Tibial nerve (tissue), 3 donors: ENCODE measurements around a stretch of chr13.

- PRO-cap = no peak
- RAMPAGE, long total RNA, 3 experiments = no peak in any of the 3 experiments
Observed at GRCh38 chr13:113380317-113380798, 16.4 kb upstream of the GRTP1 start.

- PRO-cap = bidirectional peak, plus-strand start at chr13:113406779, minus-strand start at chr13:113406564
- RAMPAGE, long total RNA, 3 experiments = start-site peak on the minus strand in 3 of 3 experiments, at chr13:113406291-113406595 at its widest, 17 to 55 reads per replicate
Observed at GRCh38 chr13:113405822-113406779, 42.2 kb upstream of the GRTP1 start.

- PRO-cap = no peak
- RAMPAGE, long total RNA, 3 experiments = no peak in any of the 3 experiments
Observed at GRCh38 chr13:113472178-113472912, 18.2 kb downstream of the DCUN1D2 start.

- PRO-cap = no peak
- RAMPAGE, long total RNA, 3 experiments = start-site peak on the minus strand in 1 of 3 experiments, at chr13:113479018-113479294 at its widest, 5 to 7 reads per replicate
Observed at GRCh38 chr13:113478625-113479510, 11.6 kb downstream of the DCUN1D2 start.

GRCh38 chr13:113495379-113496386 lies 4.9 kb downstream of the TMCO3 start:
- PRO-cap = no peak
- RAMPAGE, long total RNA, 3 experiments = start-site peak on the plus strand in 2 of 3 experiments, at chr13:113495518-113495974 at its widest, 19 to 47 reads per replicate

- PRO-cap = no peak
- RAMPAGE, long total RNA, 3 experiments = no peak in any of the 3 experiments
Observed at GRCh38 chr13:113533395-113533895, 42.6 kb downstream of the TMCO3 start.

GRCh38 chr13:113545615-113546295 lies 38.8 kb upstream of the TFDP1 start:
- PRO-cap = no peak
- RAMPAGE, long total RNA, 3 experiments = no peak in any of the 3 experiments

GRCh38 chr13:113552892-113553716 lies 31.4 kb upstream of the TFDP1 start:
- PRO-cap = no peak
- RAMPAGE, long total RNA, 3 experiments = no peak in any of the 3 experiments

- PRO-cap = no peak
- RAMPAGE, long total RNA, 3 experiments = no peak in any of the 3 experiments
Observed at GRCh38 chr13:113820282-113821435, 43.2 kb downstream of the GAS6 start.

- PRO-cap = no peak
- RAMPAGE, long total RNA, 3 experiments = start-site peak on the minus strand in 1 of 3 experiments, at chr13:113822076-113822097 at its widest, 111 reads per replicate
Observed at GRCh38 chr13:113821879-113822439, 41.9 kb downstream of the GAS6 start.

GRCh38 chr13:113823217-113823763 lies 40.6 kb downstream of the GAS6 start:
- PRO-cap = no peak
- RAMPAGE, long total RNA, 3 experiments = no peak in any of the 3 experiments

- PRO-cap = no peak
- RAMPAGE, long total RNA, 3 experiments = start-site peak on the plus strand in 1 of 3 experiments, at chr13:113834571-113834923 at its widest, 6 reads per replicate
Observed at GRCh38 chr13:113834145-113834799, 29.6 kb downstream of the GAS6 start.

GRCh38 chr13:113846315-113847005 lies 17.4 kb downstream of the GAS6 start:
- PRO-cap = no peak
- RAMPAGE, long total RNA, 3 experiments = no peak in any of the 3 experiments

DNA sequence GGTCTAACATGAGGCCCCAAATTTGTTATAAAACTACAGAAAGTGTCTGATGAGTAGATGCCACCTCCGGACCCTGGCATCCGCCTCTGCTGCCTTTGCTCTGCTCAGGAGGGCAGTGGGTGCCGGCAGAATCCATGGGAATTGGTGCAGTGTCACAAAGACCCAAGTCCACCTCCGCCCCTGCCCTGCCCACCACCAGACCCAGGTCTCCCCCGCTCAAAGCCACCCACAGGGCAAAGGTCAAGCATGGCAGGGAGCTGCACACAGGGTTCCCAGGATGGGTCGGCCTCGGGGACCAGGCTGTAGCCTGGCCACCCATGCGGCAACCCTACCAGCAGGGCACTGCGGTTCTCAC lies 11.4 kb downstream of the GAS6 start:
- PRO-cap = no peak
- RAMPAGE, long total RNA, 3 experiments = no peak in any of the 3 experiments

GRCh38 chr13:113857912-113858516 lies 5.9 kb downstream of the GAS6 start:
- PRO-cap = no peak
- RAMPAGE, long total RNA, 3 experiments = start-site peak on the minus strand in 1 of 3 experiments, at chr13:113858152-113858410 at its widest, 19 reads per replicate

DNA sequence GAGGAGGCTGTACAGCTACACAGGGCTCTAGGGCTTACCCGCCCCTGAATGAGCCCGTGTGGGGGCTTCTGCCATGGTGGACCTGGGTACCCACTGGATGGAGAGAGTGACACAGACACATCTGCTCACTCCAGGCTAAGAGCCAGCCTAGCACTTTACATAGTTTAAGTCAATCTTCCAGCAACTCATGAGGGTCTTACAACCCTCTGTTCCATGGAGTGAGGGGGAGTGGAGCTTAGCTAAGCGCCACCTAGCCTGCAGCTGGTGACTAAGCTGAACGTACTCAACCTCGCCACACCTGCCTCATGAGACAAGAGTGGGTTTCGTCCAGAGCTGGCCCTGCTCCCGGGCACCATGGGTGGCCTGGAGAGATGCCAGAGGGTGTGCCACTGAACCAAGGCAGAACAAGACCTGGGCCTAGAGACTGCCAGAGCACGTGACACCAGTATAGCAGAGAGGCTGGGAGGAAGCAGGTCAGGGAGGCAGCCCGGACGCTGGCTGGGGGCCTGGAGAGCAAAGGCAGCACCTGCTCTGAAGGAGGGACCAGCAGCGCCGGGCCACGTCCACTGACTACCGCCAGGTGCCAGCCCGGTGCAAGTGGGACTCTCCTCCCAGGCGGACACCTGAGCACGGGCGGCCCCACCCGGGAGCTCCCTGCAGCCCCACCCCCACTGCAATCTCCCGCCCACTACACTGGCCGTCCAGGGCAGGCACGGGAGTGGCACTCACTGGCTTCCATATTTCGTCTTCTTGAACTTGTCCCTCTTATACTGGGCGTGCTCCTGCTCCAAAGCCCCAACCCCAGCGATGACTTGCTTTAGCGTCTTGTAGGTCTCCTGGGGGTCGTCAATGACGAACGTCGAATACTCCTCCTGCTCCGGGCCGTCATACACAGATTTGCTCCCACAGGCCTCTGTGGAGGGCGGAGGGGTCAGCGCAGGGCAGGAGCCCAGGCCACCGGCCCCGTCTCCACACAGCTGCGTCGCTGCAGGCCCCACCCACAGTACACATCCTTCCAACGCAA lies 7.4 kb upstream of the C13orf46 start:
- PRO-cap = unidirectional peak, plus-strand start at position 453 of the sequence
- RAMPAGE, long total RNA, 3 experiments = no peak in any of the 3 experiments

DNA sequence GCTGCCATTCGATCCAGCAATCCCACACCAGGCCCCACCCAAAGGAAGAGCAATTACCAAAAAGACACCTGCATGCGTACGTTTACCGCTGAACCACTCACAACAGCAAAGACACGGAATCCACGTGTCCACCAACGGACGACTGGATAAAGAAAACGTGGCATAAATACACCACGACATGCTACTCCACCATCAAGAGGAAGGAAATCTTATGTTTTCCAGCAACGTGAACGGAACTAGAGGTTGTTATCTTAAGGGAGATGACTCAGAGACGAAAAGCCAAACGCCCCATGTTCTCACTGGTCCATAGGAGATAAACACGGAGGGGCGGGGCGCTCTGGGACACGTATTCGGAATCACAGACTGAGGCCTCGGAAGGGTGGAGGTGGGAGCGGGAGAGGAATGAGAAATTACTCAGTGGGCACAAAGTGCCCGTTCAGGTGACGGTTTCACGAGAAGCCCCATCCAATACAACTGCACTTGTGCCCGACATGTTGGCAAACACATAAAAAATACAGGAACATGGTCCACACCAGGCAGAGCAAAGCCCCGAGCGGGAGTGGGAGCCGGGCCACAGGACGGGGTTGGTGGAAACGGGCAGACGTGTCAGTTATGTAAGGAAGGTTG lies 31.0 kb upstream of the C13orf46 start:
- PRO-cap = no peak
- RAMPAGE, long total RNA, 3 experiments = no peak in any of the 3 experiments

DNA sequence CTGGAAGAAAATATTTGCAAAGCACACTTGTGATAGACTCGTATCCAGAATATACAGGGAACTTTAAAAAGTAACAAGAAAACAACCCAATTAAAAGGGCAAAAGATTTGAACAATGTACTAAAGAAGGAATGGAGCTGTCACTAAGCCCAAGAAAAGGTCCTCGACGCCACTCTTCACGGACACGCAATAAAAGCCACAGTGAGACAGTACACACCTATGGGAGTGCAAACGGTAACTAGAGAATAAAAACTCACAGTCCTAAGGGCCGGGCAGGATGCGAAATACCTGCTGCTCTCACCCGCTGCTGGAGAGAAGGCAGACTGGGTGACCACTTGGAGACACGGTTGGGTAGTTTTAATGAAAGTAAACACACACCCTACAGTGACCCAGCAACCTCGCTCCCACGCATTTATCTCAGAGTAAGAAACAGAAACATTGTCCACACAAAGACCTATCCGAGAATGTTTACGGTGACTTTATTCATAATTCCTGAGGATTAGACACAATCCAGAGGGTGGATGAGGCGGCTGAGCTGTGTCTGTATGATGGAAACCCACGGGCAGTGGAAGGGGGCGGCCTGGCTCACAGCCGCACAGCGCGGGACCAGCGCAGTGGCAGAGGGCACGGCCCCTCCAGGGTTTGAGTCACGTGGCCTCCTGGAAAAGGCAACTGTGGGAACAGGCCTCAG lies 73.4 kb upstream of the C13orf46 start:
- PRO-cap = no peak
- RAMPAGE, long total RNA, 3 experiments = no peak in any of the 3 experiments

- PRO-cap = no peak
- RAMPAGE, long total RNA, 3 experiments = no peak in any of the 3 experiments
Observed at GRCh38 chr13:114059584-114060298, 72.7 kb downstream of the RASA3 start.

GRCh38 chr13:114110426-114111090 lies 21.9 kb downstream of the RASA3 start:
- PRO-cap = no peak
- RAMPAGE, long total RNA, 3 experiments = no peak in any of the 3 experiments